A375 (cell line): ENCODE data around the genes PRR7, CLK4 and ADAMTS2.

GRCh38 chr5:177404273-177405015 is 4.0 kb upstream of the PFN3 start:
- RAMPAGE, long total RNA: no peak

GRCh38 chr5:177405889-177406088 is 3.6 kb downstream of the F12 start:
- RAMPAGE, long total RNA: no peak

- RAMPAGE, long total RNA: no peak
Measured at GRCh38 chr5:177440002-177441294, 6.2 kb upstream of the PRR7 start.

DNA sequence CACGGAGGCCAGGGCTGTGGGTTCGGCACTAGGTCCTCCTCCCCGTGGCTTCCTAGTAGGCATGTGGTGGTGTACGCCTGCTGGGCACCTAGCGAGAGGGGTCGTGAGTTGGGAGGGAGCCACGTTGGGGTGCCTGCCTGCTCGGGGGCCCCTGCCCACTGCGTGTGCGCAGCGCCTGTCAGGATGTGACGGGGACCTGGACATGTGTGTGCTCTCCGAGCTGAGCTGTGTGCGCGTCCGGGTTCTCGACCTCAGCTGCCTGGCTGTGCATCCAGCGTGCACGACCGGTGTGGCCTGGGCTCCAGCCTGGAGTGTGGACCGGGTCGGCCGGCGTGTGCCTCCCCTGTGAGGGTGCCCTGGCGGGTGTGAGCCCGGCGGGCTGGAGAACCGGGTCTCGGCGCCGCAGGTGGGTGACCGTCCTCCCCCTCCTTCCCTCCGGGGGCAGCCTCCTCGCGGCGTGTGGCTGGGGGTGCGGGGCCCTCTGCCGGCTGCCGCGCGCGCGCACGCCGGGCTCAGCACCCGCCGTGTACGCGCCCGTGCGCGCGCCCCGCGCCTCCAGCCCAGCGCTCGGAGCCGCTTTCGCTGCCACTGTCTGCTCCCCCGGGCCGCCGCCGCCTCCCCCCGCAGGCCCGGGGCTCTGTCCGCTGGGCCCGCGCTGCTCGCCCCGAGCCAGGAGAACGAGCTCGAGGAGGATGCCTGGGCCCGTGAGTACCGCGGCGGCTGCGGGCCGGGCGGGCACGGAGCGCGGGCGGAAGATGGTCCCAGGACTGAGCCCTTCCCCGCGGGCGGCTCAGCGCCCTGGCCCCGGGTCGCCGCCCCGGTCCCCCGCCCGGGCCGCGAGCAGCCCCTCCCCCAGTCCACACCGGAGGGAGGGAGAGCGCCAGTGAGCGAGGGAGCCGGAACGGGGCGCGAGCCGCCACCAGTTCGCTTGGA is at the start of gene PRR7:
PRR7 (plus strand) TSS at position 558 of the 933 bp plus-strand sequence.
- RAMPAGE, long total RNA: no peak

- RAMPAGE, long total RNA: no peak
Measured at GRCh38 chr5:177495322-177496005, 1.9 kb downstream of the PDLIM7 start.

- RAMPAGE, long total RNA: no peak
Measured at GRCh38 chr5:177508477-177509380, 897 bp downstream of the DOK3 start.

DNA sequence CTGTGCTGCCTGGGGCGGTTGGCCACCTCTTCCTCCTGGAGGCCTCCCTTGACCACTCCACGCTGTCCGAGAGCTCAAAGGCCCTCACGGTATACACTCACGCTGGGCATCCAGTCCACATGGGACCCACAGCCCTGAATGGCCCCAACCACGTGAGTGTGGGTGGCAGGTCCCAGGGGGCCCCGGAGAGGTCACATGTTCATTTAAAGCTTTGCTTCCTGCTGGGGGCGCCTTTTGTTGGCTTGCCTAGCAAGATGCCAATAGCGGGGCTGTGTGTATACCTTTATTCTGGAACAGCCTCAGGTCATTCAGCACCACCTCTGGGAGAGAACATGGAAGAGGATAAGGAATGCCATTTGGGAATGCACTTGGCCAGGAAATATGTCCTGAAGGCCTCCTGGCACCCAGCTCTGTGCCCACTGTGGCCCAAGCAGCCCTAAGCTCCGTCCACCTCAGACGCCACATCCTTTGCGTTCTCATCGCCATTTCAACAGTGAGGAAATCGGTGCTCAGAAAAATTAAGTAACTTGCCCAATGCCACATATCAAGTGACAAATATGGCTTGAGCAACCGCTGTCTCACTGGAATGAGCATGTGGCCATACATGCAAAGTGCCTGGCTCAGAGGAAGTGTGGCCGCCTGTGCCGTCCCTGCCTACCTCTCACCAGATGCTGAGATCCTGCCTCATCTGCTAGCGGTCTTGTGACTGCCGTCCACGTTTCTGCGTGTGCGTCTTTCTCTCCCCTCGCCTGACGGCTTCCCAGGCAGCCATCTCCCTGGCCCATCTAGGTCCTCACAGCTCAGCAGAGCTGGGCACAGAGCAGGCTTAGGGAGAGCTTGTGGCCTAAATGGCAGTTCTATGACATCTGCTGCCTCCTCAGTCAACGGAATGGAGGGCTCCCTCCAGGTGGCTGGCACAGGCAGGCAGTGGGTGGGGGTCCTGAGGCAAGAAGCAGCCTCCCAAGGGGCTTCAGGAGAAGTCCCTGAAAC is 931 bp upstream of the DOK3 start:
- RAMPAGE, long total RNA: no peak

GRCh38 chr5:177532328-177532786 is 15.6 kb upstream of the DDX41 start:
- RAMPAGE, long total RNA: no peak

DNA sequence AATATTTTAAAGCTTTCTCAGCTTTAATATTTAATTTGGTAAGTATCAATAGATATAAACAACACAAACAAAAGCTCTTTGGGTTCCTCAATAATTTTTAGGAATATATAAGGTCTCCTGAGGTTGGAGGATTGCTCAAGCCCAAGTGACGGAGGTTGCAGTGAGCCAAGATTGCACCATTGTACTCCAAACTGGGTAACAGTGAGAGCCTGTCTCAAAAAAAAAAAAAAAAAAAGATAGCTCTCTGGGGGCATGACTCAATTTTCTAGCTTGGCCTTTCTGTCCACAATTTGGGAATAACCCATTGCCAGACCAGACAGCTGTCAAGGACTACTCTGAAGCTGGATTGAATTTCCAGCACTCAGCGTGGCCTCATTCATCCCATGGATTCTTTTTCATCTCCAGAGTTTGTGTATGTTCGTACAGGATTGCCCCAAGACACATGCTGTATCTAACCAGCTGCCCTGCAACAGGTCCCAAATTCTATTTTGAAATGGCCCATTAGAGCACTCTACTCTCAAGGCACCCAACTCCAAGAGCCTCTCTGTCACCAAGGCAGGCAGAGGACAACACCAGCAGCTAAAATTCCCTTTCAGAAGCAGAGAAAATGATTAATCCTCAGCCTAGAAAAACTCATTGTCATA is 8.8 kb downstream of the FAM193B start:
- RAMPAGE, long total RNA: no peak

- RAMPAGE, long total RNA: no peak
Measured at GRCh38 chr5:177609406-177610238, 9.7 kb downstream of the B4GALT7 start.

DNA sequence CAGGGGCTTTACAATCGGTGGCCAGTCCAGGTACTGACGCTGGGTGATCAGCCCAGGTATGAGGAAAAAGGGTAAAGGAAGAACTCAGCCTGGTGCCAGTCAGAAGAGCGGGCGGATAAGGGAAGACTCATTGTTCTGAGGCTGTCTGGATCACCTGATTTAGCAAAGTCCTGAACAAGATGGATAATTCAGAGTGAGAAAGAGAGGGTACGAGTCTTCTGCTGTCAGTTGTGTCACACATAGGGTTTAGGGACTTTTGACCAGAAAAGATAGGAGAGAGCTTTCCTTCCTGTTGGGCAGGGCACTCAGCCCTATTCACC is 93.8 kb downstream of the B4GALT7 start:
- RAMPAGE, long total RNA: no peak

GRCh38 chr5:177875436-177875866 is 120.6 kb downstream of the PROP1 start:
- RAMPAGE, long total RNA: no peak

DNA sequence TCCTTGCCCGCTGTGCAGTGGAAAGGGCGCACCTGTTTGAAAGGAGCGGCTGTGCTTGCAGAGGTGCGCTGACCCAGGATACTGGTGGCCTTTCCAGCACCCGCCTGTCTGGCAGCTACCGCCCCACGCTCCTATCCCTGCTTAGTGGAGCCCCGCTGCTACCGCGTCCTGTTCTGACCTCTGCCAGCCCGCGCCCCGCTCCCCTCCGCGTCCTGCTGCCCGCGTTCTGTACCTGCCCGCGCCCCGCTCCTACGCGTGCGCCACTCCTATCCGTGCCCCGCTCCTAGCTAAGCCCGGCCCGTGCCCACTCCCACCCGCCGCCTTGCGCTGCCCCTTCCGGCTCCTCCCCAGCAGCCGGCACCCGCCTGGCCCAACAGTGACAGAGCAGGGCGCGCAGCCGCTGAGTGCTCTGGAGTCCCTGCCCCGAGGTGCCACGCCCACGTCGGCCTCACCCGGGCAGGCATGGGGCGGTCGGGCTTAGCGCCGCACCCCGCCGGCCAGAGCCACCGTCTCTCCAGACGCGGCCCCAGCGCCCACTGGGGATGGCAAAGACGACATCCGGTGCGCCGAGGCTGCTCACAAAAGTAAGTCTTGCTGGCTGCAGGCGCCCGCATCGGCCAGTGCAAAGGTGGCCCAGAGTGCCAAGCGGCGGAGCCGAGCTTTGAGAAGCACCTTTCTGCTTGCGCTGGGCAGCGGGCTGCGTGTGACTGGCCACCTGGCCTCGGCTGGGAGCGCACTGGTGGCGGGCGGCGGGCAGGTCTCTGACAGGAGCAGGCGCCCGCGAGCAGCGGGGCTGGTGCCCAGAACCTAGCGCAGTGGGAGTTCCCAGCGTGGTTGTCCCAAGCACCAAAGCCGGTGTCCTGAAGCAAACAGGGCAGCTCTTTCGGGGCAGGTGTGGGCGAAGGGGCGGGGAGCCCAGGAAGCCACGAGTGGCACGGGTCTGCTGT is 56.6 kb downstream of the PROP1 start:
- RAMPAGE, long total RNA: no peak

- RAMPAGE, long total RNA: no peak
Measured at GRCh38 chr5:178123414-178123932, 7.3 kb upstream of the RMND5B start.

- RAMPAGE, long total RNA: no peak
Measured at GRCh38 chr5:178136438-178136878, 5.6 kb downstream of the RMND5B start.

GRCh38 chr5:178460361-178460700 is 129.9 kb downstream of the COL23A1 start:
- RAMPAGE, long total RNA: no peak

DNA sequence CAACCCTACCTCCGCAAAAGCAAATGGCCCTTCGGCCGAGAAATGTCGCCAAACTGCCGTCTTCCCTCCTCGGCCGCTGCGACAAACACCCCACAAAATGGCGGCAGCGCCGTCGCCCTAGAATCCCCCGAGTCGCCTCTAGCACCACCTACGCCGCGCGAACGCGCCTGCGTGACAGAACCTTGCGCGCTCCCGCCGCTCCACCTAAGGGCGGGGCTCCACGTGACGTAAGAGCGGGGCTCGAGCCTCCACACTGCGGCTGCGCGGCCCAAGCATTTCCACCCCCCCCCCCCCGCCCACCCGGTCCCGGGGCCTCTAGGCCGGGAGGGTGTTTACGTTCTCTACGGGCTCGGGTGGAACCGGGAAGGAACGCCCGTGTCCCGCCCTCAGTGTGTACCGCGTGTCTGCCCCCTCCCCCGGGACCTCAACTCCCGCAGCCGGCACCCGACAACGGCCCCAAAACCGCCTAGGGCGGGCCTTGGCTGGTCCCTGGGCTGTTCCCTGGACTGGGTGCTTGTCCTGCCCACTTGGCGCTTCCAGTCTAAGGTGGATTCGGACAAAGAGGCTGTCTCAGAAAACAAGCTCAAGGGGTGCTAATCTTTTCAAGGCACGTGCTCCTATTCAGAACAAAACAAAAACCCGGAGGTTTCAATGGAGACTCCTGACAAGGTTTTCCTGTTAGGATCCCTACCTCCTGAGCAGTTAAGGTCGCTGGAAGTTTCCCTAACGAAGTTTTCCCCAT is at the start of gene CLK4:
CLK4 (minus strand) TSS at position 114 of the 742 bp plus-strand sequence.
- RAMPAGE, long total RNA: no peak

DNA sequence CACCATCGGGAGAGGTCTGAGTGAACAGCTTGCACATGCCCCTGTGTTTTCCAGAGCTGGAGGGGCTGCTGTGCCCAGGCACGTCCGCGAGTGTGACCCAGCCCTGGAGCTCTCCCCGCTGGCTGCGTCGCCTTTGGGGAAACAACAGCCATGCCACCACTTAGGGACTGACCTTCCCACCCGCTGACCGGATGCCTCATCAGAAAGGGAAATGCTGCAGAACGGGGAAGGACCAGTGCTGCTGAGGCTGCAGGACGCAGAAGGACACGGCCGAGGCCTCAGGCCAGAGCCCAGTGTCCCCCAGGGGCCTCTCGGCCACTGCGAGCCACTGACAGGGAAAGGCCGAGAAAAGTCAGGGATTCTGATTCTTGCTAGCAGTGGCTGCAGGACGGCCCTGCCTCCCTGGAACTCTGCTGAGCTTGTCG is 130.7 kb downstream of the ZNF354C start:
- RAMPAGE, long total RNA: no peak

DNA sequence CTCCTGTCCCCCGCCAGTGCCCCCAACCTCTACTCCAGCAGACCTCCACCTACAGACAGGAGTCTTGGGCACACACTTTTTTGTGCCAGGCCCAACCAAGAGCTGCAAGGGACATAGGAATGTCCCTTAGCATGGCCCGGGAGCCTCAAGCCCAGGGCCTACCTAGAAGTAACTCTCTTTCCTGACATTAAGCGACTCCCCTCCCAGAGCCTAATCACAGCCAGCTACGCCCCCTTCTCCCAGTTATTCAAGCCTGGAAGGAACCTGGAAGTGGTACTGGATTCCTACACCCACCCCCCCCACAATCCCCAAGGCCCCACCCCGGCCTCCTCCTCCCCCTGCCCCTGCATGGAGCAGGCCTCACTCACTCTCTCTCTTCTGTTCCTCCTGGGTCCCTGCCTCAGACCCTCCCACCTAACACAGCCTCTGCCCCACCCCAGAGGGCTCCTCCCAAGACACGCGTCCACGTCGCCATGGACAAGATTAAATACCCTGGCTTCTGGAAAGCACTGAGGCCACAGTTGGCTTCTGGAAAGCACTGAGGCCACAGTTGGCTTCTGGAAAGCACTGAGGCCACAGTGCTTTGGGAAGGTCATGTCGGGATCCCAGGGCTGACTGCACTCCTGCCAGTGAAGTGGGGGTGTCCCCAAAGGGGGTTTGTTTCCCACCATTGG is 30.4 kb downstream of the ADAMTS2 start:
- RAMPAGE, long total RNA: no peak

DNA sequence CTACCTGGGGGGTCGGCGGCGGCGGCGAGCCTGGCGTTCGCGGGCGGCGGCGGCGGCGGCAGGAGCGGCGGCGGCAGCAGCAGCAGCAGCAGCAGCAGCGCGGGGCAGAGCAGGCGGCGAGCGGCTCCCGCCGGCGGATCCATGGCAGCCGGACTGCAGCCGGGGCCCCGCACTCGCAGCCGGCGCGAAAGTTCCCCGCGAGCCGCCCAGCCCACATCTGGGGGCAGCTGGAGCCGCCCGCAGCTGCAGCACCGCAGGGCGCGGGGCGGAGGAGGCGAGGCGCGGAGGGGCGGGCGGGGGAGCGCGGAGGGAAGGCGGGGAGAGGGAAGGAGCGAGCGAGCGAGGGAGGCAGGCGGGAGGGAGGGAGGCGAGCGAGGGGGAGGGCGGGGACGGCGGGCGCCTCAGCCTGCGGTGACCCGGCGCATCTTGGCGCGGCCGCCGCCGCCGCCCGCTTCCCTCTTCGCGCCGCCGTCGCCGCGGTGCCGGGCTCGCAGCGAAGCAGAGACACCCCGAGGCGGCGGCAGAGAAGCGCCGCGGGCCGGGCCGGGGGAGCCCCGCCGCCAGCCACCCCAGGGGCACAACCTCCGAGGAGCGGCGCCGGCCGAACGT is at the start of gene ADAMTS2:
ADAMTS2 (minus strand) TSS at position 276 of the 609 bp plus-strand sequence.
- RAMPAGE, long total RNA: no peak